ENCODE measurements around a stretch of chr1.

- RRBS: no CpG with 5 or more reads among the region's 13 CpGs
Measured at GRCh38 chr1:19369758-19370233, 57.7 kb downstream of the SLC66A1 start.

- RRBS: no CpG with 5 or more reads among the region's 22 CpGs
Measured at GRCh38 chr1:19405514-19406431, 79.6 kb downstream of the CAPZB start.

DNA sequence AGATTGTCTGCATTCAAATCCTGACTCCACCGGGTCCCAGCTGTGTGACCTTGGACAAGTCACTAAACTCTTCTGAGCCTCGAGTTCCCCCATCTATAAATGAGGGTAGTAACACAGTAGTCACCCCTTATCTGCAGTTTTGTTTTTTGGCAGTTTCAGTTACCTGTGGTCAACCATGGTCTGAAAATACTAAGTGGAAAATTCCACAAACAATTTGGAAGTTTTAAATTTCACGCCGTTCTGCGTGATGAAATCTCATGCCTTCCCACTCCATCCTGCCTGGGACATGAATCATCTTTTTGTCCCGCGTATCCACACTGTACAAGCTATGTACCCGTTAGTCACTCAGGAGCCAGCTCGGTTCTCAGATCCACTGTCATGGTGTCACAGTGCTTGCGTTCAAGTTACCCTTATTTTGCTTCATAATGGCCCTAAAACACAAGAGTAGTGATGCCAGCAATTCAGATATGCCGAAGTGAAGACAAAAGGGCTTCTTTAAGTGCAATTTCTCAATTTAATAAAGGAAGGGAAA lies 49.3 kb downstream of the CAPZB start:
- RRBS: no CpG with 5 or more reads among the region's 11 CpGs

- RRBS: no CpG with 5 or more reads among the region's 11 CpGs
Measured at GRCh38 chr1:19436548-19437561, 48.5 kb downstream of the CAPZB start.

- RRBS: no CpG with 5 or more reads among the region's 15 CpGs
Measured at GRCh38 chr1:19439384-19440073, 45.8 kb downstream of the CAPZB start.

- RRBS: no CpG with 5 or more reads among the region's 10 CpGs
Measured at GRCh38 chr1:19445719-19446289, 39.5 kb downstream of the CAPZB start.

DNA sequence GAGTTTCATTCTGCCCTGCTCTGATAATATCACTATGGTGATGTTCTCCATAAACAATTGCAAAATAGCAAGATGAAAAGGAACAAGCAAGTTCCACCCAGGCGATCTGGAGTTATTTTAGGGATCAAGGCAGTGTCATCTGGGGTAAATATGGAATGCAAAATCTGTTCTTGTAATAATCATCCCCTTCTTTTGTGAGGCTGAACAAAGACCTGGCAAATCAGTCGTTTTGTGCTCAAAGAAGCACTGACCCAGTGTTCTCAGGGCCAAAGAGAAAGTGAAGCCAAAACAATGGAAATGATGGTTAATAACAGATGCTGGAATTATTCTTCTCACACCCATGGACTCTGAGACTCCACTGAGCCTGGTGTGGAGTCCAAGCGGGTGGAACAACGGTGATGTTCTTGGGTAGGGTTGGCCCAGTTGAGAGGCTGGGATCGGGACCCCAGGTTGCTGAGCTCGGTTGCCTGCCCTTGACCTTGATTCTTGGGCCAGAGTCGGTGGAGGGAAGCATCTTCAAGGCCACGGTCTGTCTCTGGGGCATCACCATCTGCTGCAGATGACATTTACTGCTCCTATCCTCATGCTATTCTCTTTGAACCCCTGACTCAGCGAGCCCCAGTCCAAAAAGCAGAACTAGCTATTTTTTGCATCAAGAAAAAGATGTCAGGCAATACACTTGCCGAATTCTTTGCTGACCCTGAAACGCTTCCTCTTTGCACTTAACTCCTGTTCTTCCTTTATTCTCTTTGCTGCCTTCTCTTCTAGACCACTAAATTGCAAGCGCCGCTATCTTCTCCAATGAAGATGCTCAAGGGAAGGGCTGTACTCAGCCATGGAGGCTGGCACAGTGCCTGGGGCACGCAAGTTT lies 20.2 kb upstream of the CAPZB start:
- RRBS: no CpG with 5 or more reads among the region's 14 CpGs

GRCh38 chr1:19533609-19534032 lies 48.3 kb upstream of the CAPZB start:
- RRBS: no CpG with 5 or more reads among the region's 7 CpGs

GRCh38 chr1:19656581-19657422 lies 7.9 kb upstream of the HTR6 start:
- RRBS: no CpG with 5 or more reads among the region's 19 CpGs

DNA sequence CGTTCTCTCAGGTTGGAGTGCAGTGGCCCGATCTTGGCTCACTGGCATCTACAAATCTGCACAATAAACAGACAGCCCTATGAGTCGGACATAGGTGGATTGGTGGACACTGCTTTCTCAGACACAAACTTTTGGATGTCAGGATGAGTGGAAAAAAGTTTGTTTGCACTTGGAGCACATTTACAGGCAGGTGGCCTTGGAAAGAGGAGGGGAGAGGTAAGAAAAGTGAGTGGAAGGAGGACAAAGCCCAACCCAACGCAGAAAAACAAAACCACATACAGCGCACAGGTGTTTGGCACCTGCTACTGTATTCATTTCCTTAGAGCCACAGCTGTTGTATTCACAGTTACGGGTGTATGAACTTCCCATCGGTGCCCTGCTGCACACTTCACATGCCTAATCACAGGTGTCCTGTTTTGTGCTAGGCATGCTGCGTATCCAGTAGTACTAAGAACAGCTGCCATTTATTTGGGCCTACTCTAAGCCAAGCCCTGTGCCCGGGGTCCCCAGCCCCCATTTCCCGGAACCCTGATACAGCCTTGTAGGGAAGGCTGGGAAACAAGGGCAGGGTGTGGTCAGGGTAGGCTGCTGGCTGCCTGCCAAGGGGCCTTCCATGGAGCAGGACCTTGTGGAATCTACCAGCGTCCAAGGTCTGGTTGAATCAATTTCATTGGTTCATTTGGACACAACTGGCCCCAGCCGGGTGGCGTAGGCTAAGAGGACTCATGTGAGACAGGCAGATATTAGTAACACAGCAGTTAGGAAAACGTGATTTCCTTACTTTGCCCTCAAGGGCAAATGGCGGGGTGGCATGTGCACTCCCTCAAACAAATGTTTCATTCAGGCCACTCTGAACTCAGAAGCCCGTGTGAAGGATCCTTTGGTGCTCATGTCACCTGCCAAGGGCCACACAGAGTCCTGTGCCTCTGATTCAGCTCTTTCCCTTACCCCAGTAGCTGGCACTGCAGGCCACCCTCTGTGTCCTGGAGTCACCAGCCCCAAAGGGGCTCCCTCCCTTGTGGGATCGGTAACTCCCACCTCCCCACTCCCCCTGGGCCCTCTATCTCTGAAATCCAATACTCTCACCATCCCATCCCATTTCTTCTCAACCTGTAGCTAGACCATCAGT lies 852 bp upstream of the RNF186 start:
- RRBS: no CpG with 5 or more reads among the region's 17 CpGs

GRCh38 chr1:19850138-19850651 lies 32.0 kb upstream of the OTUD3 start:
- RRBS: no CpG with 5 or more reads among the region's 8 CpGs

GRCh38 chr1:20099306-20099519 lies 20.1 kb downstream of the PLA2G2D start:
- RRBS: no CpG with 5 or more reads among the region's 6 CpGs

- RRBS: no CpG with 5 or more reads among the region's 2 CpGs
Measured at GRCh38 chr1:20124109-20124403, 4.7 kb upstream of the PLA2G2D start.

- RRBS: no CpG with 5 or more reads among the region's 4 CpGs
Measured at GRCh38 chr1:20248863-20249345, 41.8 kb upstream of the VWA5B1 start.

- RRBS: no CpG with 5 or more reads among the region's 3 CpGs
Measured at GRCh38 chr1:20265308-20265736, 25.4 kb upstream of the VWA5B1 start.

DNA sequence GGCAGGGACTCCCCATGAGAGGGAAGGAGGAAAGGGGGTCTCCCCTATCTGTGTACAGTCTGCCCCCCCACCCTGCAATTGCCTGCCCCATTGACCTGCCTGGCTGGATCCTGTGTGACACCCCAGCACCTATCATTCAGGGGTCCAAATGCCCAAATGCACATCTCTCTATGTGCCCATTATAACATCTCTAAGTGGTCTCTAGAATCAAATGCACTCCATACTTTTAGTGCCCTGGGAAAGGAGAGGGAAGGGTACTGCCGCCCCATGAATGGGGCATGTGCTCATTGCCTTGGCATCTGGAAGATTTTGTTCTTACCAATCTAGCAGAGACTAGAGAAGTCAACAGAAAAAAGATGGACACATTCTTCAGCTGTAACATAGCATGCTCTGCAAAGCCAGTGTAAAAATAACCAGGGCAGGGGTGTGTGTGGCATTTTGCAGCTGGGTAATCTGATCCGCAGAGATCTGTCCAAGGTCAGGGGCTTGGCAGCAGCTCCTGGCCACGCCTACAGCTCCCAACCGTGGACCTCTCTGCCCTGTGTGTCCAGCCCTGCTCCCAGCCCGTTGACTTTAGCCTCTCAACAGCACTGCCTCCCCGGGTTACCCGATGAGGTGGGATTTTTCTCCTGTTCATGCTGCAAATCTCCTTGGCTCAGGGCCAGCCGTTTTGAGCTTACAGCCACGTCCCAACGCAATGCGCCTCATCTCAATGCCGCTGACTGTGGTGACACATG lies 67.9 kb downstream of the VWA5B1 start:
- RRBS: no CpG with 5 or more reads among the region's 12 CpGs

- RRBS: no CpG with 5 or more reads among the region's 26 CpGs
Measured at GRCh38 chr1:20473023-20473847, 12.8 kb downstream of the CAMK2N1 start.

DNA sequence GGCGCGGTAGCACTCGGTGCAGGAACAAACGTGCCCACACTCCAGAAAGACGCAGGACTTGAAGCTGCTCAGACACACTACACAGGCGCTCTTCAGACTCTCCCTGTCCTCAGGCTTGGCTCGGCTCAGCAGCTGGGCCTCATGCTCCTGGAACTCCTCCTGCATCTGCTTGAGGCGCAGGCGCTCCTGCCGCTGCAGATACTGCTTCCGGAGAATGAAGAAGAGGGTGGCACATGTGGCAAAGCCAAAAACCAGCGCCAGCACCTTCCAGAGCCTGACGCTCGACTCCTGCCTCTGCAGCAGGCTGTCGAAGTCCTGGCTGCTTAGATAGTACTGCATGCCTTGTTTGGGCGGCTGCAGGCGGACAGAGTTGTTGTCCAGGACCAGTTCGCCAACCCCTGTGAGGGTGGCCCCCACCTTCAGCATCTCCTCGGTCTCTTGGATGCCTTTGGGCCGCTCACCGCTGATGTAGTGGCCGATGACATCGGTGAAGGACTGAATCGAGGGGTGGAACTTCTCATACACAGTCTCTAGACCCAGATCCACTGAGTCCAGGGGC lies 7.1 kb downstream of the MUL1 start:
- RRBS: no CpG with 5 or more reads among the region's 24 CpGs

DNA sequence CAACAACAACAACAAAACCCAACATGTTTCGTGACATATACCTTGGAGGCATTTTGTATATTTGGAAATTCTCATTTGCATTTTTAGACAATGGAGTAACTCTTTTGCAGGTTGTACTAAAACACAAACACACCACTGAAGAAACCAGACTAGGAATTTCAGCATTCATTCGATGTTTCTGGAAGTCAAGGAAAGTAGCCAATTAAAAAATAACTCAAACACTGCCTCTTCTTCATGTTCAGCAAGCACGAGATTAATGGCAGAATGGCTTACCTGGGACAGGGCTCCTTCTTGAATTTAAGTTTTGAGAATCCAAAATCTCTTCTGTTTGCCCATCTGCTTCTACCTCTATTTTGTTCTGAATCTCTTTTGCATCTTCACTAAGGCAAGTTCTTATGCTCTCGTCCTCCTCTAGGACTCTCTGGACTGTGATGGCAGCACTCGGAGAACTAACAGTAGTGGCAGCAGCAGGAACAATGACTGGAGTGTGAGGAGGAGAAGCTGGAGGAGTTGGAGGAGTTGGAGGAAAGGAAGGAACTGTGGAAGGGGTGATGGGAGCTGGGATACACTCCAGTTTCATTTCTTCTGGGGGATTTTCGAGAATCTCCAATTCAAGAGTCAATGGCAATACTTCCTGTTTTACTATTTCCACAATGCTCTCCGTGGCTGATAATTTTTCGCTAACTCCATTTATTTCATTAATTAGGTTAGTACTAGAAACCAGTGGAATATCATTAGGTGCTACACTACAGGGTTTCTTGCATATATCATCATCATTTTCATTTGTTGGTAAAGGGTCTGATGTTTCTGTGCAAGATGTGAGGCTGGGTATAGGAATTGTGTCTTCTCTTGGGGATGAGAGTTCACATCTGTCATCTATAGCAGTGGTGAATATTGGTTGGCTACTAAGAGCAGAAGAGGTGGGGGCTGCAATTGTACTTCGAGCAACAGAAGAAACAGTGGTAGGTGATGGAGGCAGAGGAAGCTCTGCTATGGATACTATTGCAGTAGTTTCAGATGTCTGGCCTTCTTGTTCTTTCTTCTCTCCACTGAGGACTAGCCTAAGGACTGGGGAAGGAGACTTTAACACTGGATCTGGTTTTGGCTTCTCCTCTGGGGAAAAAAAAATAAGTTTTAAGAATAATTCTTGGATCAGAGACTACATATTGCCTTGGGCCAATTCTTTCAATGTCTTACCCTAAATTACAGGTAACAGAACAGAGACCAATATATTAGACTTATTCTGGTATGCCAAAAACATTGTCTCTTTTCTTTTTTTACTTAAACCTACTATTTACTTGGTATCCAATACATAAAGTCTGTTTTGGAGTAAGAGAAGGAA lies 154.6 kb upstream of the HP1BP3 start:
- RRBS: no CpG with 5 or more reads among the region's 9 CpGs

- RRBS: no CpG with 5 or more reads among the region's 3 CpGs
Measured at GRCh38 chr1:20985792-20986419, 190.8 kb downstream of the EIF4G3 start.

Data from mononuclear cell (primary cell).